ENCODE measurements around the genes CARD16, CARD18 and ACAT1.

- RRBS, result no CpG with 5 or more reads among the region's 4 CpGs
Observed at GRCh38 chr11:102454626-102455295, 2.2 kb upstream of the TMEM123 start.

- RRBS, result no CpG with 5 or more reads among the region's 4 CpGs
Observed at GRCh38 chr11:102458419-102458940, 5.9 kb upstream of the TMEM123 start.

DNA sequence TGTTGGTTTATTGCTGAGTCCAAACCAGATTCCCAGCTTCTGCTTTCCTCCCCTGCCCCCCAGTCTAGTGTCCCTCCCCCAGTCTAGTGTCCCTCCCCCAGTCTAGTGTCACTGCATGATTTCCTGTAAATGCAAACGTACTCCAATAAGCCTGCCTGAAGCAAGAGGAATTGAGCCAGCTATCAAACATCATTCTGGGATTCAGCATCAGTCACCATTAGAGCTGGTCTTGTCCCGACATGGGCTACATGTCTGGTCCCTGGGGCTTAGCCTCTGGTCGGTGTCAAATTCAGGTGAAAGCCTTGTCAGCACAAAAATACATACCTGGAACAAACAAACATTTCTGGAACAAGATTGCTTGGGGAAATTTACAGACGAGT is 13.8 kb downstream of the MMP3 start:
- RRBS, result no CpG with 5 or more reads among the region's 4 CpGs

DNA sequence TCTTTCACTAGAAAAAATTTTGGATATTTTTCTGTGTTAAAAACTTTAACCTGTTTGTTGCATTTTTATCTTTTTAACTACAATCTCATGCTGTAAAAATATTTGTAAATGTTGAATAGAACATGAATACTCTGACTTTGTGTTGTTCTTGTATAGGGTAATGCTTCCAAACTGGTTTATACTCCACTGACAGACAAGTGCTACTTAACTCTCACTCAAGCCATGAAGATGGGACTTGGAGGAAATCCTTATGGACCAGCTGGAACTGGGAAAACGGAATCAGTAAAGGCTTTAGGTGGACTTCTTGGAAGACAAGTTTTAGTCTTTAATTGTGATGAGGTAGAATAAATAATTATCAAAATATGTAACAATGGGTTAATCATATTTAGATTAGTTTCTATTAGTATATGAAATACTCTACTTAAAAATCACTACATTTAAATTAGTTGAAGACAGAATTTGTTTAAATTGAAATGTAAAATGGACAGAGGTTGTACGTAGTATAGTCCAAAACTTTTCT is 60.8 kb downstream of the DYNC2H1 start:
- RRBS, result no CpG with 5 or more reads among the region's 2 CpGs

DNA sequence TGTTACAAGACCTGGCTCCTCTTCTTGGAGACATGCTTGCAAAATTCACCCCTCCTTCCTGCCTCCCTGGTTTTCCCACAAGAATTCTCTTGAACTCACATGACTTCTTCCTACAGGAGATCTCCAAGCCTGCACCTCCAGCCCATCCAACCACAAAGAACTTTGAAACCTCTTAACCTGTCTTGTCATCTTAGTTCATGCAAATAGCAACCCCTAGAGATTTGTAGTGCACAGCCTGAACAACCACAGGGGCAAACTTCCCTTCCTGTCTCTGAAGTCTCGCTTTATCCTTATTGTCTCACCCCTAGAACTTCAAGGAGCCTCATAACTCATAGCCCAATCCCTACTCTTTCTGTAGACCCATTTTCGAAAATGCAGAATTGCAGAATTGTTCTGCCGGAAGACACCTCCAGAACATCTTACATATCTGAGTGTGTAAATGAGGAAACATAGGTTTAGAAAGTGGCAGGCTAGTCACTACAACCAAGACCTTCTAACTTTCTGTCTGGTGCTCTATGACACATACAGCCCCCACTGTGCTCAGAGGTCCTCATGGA is 132.3 kb upstream of the DDI1 start:
- RRBS, result no CpG with 5 or more reads among the region's 3 CpGs

DNA sequence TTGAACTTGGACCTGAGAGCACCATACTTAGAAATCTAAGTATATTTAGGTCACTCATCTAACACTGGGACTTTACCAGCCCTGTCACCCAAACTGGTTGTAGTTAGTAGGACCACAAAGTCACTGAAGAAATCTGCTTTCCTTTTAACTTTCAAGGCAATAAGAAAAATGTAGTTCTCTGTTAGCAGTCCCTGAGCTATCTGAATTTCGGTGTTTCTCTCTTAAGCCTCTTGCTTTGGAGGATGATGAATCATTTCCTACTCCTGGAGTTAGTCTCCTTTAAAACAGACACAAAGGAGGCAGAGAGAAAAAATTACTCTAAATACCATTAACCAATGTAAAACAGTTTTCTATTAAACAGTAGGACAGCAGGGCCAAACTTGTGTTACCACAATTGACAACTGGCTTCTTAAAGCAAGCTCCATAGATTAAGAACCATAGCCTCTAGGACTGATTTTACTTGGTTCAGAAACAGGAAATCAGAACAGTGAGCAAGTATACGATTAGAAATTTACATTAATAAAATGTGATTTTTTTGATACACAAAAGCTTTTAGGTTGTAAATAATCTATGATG is 128.3 kb upstream of the DDI1 start:
- RRBS, result no CpG with 5 or more reads among the region's 2 CpGs

- RRBS, result no CpG with 5 or more reads among the region's 3 CpGs
Observed at GRCh38 chr11:103929381-103929916, 107.0 kb upstream of the DDI1 start.

- RRBS, result no CpG with 5 or more reads among the region's 4 CpGs
Observed at GRCh38 chr11:104093863-104094517, 57.5 kb downstream of the DDI1 start.

GRCh38 chr11:105025359-105025855 is 2.4 kb upstream of the CASP5 start:
- RRBS, result no CpG with 5 or more reads among the region's 1 CpG

DNA sequence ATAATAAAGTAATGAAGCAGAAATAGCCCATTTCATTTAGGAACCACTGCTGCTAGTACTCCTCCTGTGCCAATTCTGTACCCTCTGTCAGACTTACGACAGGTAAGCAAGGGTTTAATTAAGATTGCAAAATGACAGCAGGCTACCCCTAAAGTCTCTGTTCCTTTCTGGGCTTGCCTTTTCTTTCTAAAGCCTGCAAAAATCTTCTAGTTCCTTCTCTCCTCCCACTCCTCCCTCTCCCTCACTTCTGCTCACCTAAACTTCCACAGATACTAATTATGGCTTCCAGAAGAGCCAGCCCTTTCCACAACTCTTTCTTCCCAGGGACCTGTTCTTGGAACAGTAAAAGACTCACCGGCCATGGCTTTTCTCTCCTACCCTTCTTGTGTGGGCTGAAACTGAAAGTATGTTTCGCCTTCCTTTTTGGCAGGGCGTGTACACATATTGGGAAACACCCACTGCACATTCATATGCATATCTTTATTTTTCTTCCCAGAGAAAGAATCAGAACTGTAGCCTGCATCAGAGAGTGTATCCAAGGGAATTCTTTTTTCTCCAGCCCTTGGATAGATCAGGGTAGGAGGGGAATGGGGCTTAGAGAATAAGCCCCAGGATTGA is at the start of gene CARD16:
Gene CARD16, minus strand, starts transcription at position 400 of the 618 bp plus-strand sequence.
- RRBS, result no CpG with 5 or more reads among the region's 4 CpGs

DNA sequence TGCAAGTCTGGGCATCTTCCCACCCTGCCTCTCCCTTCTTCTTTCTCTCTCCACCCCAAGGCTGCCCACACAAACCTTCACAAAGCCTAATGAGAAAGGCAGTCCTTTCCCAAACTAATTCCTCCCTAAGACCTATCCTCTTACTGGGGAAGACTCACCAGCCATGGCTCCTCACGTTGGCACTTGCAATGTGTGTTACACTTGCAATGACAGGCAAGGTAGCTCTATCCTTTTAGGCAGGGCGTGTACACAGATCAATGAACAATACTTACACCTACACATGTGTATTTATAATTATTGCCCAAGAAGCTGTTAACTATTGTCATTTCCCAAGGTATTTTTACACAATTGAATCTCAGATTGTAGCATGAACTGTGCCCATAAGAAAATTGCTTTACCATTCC is at the start of gene CARD18:
Gene CARD18, minus strand, starts transcription at position 208 of the 404 bp plus-strand sequence.
- RRBS, result no CpG with 5 or more reads among the region's 2 CpGs

DNA sequence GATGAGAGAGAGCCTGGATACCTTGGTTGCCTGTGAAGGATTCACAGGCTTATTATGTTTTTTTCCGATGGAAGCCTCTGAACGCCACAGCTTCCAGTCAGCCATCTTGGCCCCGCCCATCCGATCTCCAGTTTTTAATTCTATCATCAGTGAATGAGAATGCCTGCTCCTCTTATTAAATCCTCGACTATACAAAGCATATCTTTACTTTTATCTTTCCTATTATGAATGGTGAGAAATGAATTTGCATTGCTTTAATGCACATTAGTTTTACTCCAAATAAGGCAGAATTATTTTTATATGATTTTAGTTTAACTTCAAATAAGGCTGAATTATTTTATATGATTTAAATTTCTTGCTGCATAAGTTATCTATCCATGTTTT is 61.1 kb downstream of the MSANTD4 start:
- RRBS, result no CpG with 5 or more reads among the region's 5 CpGs

DNA sequence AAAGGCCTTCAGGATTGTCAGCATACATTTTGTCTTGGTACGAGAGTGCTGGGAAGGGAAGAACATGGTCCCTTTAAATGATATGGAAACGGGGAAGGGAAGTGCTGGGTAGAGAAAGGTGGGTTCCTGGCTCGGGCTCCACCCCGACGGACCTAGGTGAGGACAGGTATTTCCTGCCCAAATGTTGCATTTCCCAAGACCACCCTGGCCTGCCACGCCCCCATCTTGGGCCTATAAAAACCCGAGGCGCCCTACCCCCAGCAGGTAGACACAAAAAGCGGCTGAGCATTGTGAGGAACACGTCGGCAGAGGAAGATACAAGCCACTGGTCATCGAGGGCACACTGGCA is 99.3 kb downstream of the AASDHPPT start:
- RRBS, result no CpG with 5 or more reads among the region's 12 CpGs

GRCh38 chr11:106378750-106379135 is 301.3 kb downstream of the AASDHPPT start:
- RRBS, result no CpG with 5 or more reads among the region's 2 CpGs

- RRBS, result no CpG with 5 or more reads among the region's 2 CpGs
Observed at GRCh38 chr11:106471087-106471649, 393.7 kb downstream of the AASDHPPT start.

DNA sequence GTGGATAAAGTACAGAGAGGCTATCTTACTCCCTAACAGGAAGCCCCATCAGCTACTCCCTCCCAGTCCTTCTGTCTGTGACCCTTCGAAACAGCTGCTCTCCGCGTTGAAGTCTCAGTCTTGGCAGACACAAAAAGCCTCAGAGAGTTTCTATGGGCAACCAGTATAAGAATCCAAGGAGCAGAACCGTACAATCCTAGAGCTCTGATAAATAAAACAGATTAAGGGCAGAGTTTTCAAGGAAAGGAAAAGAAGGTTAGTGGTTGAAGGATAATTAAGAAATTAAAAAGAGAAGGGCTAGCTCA is 35.0 kb downstream of the GUCY1A2 start:
- RRBS, result no CpG with 5 or more reads among the region's 4 CpGs

GRCh38 chr11:107591602-107592261 is 785 bp downstream of the ELMOD1 start:
- RRBS, result 3% methylated on average over 9 of the region's 36 CpGs

DNA sequence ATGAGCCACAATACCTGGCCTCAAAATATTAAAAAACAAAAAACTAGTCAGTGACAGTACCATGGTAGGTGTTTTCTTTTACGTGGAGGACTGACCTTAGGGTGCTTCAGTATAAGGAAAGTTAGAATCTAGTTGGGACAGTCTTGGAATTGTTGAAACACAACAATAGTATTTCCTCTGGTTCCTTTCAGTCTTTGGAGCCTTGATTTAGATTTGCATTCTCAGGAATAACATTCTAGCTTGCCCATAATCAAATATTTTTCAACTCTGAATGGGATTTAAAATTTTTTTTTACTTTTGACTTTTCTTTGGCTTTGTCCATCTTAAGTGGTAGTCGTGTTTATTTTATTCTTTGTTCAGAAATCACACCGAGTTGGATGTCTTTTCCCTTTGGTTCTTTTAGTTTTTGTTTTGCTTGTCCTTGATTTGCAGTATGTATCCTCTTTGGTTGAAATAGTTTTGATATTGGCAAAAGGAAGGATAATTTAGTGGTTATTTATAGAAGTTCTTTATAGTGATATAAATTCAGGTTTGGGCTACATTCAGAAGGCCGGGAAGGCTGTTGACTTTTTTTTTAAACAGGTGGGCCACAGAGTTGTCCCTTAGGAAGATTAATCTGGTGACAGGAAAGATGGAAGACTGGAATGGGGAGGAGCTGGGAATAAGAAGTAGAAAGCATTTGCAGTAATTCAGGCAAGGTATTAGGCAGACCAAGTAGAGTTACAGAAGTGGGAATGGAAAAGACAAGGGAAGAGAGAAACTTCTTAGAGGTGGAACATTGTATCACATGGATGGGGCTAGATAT is 47.6 kb downstream of the CUL5 start:
- RRBS, result no CpG with 5 or more reads among the region's 4 CpGs

GRCh38 chr11:108121008-108122151 is at the start of gene ACAT1:
Gene ACAT1 (plus strand): TSS chr11:108121567.
- RRBS, result 1% methylated on average over 24 of the region's 78 CpGs

DNA sequence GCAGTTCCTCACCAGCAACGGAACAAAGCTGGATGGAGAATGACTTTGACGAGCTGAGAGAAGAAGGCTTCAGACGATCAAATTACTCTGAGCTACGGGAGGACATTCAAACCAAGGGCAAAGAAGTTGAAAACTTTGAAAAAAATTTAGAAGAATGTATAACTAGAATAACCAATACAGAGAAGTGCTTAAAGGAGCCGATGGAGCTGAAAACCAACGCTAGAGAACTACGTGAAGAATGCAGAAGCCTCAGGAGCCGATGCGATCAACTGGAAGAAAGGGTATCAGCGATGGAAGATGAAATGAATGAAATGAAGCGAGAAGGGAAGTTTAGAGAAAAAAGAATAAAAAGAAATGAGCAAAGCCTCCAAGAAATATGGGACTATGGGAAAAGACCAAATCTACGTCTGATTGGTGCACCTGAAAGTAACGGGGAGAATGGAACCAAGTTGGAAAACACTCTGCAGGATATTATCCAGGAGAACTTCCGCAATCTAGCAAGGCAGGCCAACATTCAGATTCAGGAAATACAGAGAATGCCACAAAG is 38.8 kb downstream of the ATM start:
- RRBS, result no CpG with 5 or more reads among the region's 14 CpGs